Cerebral cortex (tissue), 2 donors: ENCODE measurements around a stretch of chr21.

GRCh38 chr21:34198419-34198770, 125.0 kb downstream of the MRPS6 start:
- PRO-cap, 2 experiments = no peak in any of the 2 experiments

DNA sequence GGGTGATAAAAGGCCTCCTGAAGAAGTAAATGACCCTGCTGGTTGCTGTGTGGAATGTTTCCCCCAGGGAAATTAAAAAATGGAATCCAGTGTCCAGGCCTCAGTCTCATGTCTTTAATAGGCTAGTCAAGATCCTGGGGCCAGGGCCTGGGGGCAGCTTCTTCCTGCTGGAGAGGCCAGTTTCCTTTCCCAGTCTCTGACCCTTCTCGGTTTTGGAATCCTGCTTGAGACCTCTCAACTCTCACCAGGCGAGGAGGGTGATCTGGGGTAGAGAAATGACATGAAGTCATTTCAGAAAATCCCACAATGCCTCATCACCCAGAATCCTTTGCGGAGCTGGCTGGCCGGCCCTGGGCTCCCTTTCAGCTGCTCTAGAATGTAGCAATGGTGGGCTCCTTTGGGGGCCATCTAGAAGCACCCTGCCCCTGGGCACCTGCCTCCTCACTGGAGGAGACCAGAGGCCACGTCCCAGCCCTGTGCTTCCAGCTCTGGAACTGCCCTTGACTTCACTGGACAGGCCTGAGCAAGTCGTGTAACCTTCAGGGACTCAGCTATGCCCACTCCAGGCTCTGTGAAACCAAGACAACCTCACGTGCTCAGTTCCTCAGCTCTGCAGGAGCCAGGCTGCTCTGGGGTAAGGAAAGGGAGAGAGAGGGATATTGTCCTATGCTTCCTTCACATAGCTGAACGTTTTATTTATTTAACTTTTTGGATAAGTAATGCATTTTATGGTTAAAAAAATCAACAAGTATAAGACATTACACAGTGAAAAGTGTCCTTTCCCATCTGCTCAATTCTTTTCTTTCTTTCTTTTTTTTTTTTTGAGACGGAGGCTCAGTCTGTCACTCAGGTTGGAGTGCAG, 131.5 kb downstream of the MRPS6 start:
- PRO-cap, 2 experiments = no peak in any of the 2 experiments

- PRO-cap, 2 experiments = no peak in any of the 2 experiments
Observed at GRCh38 chr21:34522006-34522783, 10.2 kb upstream of the KCNE1 start.

GRCh38 chr21:34527796-34528562, 16.0 kb upstream of the KCNE1 start:
- PRO-cap, 2 experiments = no peak in any of the 2 experiments

- PRO-cap, 2 experiments = no peak in any of the 2 experiments
Observed at GRCh38 chr21:34531414-34531777, 19.4 kb upstream of the KCNE1 start.

DNA sequence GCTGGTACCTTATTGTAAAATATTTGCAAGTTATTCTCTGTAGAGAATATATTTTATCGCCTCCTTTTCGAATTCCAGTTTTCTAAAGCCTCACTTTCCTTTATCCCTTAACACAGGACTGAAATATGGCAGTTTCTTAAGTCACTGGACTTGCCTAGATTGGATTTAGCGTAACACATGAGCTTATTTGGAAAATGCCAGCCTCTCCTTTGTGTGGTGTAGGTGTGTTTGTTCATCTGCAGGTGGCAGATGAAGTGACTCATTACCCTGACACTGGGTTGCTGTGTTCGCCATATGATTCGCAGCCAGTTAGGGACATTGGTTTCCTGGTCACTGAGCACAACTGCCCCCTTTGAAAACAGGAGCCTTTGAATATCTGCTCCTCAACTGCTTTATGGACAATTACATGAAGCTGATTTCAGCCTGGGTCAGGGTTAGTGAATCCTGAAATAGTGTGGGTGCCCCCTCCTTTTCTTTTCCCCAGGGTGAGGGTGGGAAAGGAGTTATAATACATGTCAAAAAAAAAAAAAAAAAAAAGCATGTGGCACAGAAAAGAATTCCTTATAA, 21.6 kb downstream of the CLIC6 start:
- PRO-cap, 2 experiments = no peak in any of the 2 experiments

DNA sequence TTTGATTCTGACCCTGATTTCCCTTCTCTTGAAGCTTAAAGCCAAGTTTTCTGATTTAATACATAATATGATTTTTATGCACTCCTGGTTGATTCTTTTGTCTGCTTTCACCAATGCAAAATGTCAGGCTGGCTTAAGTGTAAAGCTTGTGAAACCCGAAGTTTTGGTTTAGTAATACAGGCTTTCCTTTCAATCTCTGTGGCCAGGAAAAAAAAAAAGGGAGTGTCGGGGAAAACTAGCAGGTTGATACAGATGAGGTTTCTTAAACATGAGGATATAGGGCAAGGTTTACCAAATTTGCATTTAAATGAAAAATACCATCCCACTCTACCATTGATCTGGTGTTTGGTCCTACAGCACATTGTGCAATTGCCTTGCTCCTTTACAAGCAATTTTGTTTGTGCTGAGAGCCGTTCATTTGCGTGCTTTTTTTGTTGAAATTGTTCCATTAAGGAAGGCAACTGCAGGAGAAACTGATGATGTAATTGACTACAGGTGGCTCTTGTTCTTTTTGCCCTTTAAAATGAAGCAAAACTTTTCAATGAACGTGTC, 22.6 kb downstream of the CLIC6 start:
- PRO-cap, 2 experiments = no peak in any of the 2 experiments

DNA sequence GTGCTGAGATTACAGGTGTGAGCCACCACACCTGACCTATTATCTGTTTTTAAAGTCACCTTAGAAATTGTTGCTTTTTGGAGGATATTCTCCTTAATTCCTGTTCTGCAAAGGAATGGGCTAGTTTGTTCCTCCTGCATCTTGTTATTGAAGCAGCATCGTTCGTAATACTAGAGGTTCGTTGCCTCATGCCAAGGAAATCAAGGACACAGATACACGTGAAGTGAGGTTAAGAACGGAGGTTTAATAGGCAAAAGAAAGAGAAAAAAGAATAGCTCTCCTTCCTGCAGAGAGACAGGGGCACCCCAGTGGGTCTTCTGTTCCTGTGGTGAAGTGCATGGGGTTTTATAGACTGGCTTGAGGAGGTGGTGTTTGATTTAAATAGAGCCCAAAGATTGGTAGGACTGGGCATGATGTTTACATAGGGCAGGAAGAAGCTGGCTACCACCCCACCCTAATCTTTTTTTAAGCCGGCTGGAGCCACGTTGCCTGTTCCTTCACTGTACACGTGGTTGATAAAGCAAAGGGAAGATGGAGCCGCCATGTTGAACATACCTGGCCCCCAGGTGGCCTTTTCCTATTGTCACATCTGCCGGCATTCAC, 30.8 kb downstream of the CLIC6 start:
- PRO-cap, 2 experiments = no peak in any of the 2 experiments

DNA sequence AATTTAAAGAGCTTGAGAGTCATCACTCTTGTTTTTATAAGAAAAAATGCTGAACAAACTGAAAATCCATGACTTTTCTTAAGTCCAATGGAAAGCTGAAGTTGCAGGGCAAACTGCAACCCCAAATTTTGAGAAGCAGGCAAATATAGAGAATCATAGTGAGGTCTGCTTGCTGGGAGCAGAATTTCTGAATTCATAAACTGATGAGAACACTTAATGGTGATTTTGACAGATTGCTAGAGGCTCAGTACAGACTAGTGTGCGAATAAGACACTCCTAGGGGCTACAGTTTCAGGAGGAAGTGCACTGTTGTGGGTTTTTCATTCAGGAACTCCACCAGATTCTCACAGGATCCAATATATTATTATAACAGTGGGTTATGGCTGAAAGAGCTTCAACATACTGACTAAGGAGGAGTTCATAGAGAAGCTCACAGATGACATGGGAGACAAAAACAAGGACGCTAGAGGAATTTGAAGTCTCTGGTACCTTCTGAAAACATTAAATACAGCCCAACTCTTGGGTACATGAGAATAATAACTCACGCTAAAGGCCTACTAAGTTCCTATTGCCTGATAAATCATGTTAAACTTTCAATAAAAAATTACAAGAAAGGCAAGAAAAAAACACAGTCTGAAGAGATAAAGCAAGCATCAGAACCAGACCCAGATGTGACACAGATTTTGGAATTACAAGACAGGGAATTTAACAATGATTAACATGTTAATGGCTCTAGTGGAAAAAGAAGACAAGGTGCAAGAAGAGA, 135.3 kb downstream of the CLIC6 start:
- PRO-cap, 2 experiments = no peak in any of the 2 experiments

GRCh38 chr21:34807914-34808697, 139.3 kb downstream of the CLIC6 start:
- PRO-cap, 2 experiments = no peak in any of the 2 experiments

GRCh38 chr21:34817049-34817817, 148.4 kb downstream of the CLIC6 start:
- PRO-cap, 2 experiments = no peak in any of the 2 experiments

GRCh38 chr21:34834205-34835165, 165.7 kb downstream of the CLIC6 start:
- PRO-cap, 2 experiments = no peak in any of the 2 experiments

GRCh38 chr21:34840616-34841202, 171.9 kb downstream of the CLIC6 start:
- PRO-cap, 2 experiments = no peak in any of the 2 experiments

GRCh38 chr21:34843478-34844146, 174.8 kb downstream of the CLIC6 start:
- PRO-cap, 2 experiments = no peak in any of the 2 experiments

- PRO-cap, 2 experiments = no peak in any of the 2 experiments
Observed at GRCh38 chr21:34853620-34854340, 185.0 kb downstream of the CLIC6 start.

DNA sequence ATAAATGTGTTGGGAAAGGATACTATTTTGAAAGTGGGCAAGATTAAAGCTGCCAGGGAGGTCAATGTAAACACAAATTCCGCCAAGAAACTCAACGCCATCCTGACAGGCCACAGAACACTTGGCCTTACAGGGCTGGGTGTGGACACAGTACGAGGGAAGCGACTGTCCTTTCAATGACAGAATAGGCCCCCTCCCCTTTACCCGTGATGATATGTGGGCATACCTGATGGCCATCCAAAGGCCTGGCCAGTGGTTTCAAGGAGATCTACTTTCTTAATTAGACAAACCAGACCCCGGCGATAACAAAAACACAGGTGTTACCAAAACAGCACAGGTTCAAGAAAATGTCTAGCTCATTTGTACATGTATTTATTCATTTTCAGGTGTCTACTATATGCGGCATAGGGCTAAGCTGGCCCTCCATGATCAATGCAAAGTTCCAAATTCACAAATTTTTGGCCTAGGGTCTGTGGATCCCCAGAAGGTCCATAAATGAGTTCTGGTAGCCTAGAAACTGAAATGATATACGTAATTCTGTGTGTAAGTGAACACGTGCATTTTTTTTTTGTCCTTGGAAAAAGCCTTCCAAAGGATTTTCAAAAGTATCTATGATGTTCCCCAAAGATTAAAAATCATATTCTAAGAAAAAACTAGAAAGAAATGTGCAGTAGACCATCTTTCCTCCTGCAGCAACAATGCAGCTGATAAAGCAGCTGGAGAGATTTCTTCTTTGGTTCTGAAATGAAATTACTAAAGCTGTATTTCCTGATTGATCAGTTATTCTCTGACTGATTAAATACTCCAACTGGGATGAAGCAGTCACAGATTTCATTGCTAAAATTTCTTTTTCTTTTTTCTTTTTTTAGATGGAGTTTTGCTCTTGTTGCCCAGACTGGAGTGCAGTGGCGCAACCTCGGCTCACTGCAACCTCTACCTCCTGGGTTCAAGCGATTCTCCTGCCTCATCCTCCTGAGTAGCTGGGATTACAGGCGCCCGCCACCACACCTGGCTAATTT, 172.8 kb downstream of the RUNX1 start:
- PRO-cap, 2 experiments = no peak in any of the 2 experiments

DNA sequence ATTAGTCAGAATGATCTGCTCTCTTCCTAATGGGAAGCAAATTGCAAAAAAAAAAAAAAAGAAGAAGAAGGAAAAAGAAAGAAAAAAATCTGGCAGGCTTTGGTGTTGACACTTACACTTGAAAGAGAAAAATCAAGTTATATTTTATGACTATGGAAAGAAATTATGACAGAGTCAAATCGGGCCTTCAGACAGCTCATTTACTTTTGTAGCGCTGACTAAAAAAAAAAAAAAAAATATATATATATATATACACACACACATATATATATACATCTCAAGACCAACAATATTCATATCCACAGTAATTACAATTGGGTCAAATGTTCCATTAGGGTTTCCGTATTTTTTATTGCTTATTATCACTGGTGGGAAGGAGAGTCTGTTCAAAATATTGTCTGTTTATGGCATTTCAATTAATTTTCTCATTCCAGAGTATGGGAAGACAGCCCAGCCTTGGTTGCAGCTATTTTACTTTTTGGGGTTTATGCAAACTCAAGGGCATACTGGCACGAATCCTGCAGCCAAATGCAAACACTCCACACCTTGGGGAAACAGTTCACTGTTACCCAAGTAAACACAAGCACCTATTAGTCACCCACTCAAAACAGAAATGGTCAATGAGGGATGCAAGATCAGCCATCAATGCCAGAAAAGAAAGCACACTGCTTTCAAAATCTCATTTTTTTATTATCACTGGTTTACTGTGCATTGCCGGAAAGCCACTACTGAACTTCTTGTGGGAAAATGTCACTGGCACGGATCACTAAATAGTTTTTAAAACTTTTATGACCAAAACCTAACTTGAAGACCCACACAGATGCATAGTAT, 170.8 kb downstream of the RUNX1 start:
- PRO-cap, 2 experiments = no peak in any of the 2 experiments

DNA sequence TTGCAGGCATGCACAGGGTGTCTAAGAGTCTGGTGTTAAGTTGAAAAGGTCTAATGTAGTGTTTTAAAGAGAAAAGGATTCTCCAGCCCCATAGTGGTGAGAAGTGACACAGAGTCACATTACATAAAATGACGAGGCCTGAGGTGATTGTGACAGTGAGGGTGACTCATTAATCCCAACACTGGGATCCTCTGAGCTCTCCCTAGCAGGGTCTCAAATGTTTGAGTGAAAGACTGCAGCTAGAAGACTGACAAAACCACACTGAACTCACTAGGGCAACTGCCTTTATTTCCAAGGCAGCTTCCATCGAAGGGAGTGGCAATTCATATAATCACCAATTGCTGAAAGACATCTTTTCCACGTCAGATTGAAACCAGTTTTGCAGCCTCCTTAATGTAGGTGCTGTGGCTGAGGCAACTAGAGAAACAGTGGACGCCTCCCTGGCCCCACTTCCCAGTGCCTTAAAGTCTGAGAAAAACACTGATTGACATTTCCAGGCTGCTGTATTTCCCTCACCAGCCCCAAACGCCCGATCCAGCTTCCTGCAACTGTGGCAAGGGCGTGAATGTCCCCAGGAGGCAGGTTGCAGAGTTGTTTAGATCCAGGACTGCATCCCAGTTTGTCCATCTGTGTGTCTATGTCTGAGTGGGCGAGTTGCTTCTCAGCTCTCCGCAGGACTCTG, 81.4 kb downstream of the RUNX1 start:
- PRO-cap, 2 experiments = no peak in any of the 2 experiments

DNA sequence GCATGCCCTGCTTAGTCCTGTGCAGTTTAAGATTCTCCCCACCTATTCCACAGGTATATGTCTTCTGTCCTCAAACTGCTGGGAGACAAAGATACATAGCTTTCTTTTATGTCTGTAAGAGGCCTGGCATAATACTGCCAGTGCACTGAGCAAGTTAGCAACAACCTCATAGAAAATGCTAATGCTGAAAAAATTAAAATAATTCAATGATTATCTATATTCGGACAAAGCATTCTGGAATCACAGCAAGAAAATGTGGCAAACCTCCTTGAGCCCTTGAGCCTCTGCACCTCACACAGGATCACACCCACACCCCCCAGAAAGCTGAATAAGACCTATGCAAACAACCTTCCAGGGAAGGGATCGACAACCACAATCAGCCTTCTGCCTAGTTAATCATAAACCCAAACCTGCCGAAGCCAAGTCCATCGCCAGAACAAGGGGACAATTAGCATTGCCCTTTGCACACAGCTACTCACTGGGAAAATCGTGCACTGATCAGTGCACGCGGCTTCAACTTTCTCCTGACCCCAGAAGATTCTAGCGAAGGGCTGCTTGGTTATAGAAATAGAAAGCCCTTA, 29.7 kb downstream of the RUNX1 start:
- PRO-cap, 2 experiments = no peak in any of the 2 experiments

GRCh38 chr21:35138594-35139407, 89.7 kb upstream of the RUNX1 start:
- PRO-cap, 2 experiments = no peak in any of the 2 experiments